Glomerular endothelial cell (primary cell): Measurements from ENCODE around the genes STEAP1, CFAP69, FAM237B and CALCR.

GRCh38 chr7:88219218-88219950 lies 454 bp downstream of the SRI start:
- RAMPAGE, long total RNA = no peak

- RAMPAGE, long total RNA = no peak
Observed at GRCh38 chr7:88224733-88225468, 5.1 kb upstream of the SRI start.

DNA sequence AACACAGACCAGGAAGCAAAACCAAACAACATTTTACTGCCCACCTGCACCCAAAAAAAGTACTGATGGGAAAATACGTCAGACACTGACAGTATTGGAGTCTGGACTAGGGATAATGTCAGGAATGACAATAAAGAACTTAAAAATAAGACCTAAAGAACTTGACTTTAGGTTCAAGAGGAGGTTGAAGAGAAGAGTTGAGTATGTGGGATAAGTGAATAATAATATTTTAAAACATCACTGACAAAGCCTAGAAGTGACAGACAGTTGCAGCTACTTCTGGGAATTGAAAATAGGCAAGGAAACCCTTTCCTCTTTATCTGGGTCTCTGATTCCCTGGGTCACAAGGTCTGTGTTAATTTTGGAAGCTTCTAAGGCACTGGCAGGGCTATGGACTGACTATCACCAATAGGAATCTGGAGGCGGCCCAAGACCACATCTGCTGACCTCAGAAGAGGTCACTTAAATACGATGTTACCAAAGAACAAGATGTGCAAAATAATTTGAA lies 5.2 kb upstream of the STEAP4 start:
- RAMPAGE, long total RNA = no peak

- RAMPAGE, long total RNA = no peak
Observed at GRCh38 chr7:88792443-88792642, 3.2 kb downstream of the TEX47 start.

GRCh38 chr7:90154036-90155060 lies at the start of gene STEAP1:
STEAP1 (plus strand) TSS chr7:90154469.
- RAMPAGE, long total RNA = no peak

DNA sequence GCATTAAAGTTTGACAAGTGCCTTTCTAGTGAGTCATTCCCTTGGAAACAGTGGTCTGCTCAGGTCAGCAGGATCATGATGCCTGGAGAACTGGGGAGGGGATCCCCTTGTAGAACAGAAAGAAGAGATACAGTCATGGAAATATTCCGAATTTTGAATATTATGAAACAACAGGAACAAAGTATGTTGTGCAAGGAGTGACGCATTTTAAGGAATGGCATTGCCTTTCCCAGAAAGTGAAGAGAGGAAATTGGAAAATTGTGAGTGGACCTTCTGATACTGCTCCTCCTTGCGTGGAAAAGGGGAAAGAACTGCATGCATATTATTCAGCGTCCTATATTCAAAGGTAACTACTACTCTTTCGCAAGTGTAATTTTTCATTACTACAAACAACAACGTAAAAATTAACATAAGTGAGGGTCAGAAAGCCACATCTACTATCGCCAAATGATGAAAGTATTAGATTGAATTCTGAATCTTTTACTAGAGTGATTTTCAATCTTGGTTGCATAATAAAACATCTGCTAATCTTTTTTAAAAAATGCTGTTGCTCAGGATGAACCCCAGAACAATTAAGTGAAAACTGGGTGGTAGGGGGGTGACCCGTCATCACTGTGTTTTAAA lies 4.8 kb downstream of the STEAP2 start:
- RAMPAGE, long total RNA = no peak

DNA sequence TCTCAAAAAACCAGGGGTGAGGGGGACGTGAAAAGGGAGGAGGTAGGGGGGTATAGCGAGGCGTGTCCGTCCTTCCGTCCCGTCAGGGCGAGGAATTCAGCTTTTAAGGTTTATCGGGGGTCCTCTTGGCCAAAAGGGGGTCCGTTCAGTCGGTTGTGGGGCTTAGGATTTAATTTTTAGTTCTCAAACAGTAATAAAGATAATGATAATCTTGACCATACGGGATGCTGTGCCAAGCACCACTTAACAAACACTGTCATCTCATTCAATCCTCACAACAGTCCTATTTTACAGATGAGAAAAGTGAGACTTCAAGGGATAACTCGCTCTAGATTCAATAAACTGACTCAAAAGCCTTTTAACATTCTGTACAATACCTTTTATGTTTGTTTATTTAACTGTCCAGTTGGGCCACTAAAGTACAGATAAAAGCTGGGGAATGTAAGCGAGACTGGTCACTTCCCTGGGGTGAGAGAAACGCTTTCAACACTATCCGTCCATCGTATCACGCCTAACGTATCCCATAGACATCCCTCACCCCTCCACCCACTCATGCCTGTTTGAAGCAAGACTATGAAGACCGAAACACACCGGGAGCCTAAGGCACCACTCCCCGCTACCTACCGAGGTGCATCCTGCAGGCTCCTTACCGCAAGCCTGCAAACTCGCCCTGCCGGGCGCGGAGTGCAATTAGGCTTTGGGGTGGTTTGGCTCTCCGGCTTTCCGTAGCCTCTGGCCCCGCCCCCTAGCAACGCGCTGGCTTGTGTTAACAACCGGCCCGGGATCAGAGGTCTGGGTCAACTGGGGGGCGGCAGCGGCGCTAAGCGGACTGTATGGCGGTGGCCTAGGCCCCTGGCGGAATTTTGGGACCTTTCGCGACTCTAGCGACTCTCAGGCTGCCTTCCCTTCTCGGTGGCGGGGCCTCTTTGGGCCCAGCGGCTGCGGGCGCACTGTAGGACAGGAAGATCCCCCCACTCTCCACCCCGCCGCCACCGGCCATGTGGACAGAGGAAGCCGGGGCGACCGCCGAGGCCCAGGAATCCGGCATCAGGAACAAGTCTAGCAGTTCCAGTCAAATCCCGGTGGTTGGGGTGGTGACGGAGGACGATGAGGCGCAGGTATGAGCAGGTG lies at the start of gene CFAP69:
CFAP69 (plus strand) TSS at position 748 of the 1,131 bp plus-strand sequence.
- RAMPAGE, long total RNA = no peak

DNA sequence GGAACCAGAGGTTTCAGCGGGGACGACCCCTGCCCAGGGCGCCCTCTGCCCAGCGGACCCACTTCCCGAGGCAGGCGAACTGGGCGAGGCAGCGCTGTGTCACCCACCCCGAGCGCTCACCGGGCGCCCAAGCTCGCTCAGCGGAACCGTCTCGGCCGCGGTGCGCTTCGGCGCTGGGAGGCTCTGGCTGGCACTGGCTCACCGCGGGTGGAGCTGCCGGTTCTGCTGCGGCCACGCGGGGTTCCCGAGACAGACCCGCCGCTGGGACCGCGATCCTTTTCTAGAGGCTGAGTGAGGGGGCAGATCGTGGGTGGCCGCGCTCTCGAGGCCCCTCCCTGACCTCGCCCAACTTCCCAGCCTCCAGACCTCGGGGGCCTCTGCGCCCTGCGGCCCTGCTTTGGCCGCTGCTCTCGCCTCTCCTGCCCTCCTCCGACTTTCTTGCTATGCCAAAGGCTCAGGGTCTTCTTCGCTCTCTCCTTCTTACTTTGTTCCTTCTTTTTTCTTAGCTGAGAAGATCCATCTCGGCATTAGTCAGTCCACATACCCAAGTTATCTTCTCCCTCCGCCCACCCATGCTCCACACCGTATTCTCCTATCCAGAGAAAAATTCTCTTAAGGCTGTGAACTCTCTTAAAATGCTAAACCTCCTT lies at the start of gene FAM237B:
FAM237B (minus strand) TSS at position 253 of the 650 bp plus-strand sequence.
- RAMPAGE, long total RNA = no peak

DNA sequence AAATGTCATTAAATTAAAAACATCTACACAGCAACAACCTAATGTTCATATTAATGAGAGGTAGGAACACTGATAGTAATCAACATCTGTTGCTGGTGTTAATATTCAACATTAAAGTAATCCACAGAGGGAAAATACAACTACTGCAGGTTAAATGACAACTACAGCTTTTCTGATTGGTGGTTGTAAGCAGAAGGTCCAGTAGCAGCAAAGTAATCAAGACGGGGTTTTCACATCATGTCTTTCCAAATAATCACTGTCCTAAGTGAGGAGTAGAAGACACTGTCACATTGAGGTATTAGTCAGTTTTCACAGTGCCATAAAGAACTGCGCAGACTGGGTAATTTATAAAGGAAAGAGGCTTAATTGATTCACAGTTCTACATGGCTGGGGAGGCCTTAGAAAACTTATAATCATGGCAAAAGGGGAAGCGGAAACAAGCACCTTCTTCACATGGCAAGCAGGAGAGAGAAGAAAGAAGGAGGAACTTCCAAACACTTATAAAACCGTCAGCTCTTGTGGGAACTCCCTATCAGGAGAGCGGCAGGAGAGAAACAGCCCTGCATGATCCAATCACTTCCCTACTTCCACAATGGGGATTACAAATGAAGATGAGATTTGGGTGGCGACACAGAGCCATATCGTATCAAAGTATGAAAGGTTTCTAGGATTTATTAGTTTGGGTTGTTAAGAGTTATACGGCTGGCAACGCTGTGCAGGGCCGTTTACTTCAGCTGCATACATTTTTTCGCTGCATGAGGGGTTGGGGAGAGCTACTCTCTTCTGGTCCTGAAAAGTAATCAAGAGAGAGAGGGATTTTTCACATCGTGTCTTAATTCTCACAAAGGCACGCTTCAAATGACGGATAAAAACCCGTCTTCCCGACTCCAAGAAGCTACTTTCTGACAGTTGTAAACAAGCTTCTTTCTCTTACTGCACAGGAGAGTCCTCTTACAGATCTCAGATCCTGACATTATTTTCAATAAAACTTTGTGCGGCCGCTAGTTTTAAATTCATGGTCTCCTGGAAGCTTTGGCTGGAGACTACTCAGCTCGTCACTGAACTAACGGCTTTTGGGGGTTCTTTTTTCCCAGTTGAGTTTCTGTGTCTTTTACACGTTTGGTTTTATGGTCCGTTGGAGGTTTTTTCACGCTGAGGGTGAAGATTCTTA lies 912 bp upstream of the GTPBP10 start:
- RAMPAGE, long total RNA = no peak

GRCh38 chr7:90594688-90595423 lies 1.3 kb upstream of the CDK14 start:
- RAMPAGE, long total RNA = no peak

- RAMPAGE, long total RNA = no peak
Observed at GRCh38 chr7:92133477-92134297, 590 bp downstream of the CYP51A1 start.

DNA sequence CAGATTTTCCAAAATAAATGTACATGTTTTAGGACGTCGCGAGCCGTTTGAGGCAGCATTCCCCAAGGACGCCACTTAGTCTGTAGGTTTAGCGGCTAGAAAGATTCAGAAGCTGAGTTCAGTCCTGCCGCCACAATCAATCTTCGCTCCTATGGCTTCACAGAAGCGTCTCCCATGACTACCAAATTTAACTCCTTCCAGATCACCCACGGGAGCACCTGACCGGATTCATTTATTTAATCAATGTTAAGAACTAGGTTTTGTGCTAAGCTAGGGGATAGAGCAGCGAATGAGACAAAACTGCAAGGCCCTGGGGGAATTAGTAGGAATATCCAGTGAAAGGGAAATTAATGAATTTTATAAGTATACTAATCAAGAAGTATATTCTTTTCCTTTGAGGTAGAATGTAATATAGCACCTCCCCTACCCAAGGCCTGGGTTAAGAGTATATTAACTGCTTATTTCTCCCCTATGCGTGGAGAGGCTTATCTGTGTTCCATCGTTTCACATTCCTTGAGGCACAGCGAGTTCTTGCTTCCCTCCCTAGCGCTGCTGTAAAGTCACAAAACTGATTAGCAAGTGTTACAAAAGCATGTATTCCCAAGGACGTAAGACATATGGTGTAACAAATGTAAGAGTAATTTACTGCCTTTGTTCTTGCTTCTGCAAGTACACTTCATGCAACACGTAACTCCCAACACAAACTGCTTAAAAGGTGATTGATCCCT lies 1.0 kb upstream of the CYP51A1 start:
- RAMPAGE, long total RNA = no peak

- RAMPAGE, long total RNA = no peak
Observed at GRCh38 chr7:92266151-92267188, 20.7 kb downstream of the ANKIB1 start.

DNA sequence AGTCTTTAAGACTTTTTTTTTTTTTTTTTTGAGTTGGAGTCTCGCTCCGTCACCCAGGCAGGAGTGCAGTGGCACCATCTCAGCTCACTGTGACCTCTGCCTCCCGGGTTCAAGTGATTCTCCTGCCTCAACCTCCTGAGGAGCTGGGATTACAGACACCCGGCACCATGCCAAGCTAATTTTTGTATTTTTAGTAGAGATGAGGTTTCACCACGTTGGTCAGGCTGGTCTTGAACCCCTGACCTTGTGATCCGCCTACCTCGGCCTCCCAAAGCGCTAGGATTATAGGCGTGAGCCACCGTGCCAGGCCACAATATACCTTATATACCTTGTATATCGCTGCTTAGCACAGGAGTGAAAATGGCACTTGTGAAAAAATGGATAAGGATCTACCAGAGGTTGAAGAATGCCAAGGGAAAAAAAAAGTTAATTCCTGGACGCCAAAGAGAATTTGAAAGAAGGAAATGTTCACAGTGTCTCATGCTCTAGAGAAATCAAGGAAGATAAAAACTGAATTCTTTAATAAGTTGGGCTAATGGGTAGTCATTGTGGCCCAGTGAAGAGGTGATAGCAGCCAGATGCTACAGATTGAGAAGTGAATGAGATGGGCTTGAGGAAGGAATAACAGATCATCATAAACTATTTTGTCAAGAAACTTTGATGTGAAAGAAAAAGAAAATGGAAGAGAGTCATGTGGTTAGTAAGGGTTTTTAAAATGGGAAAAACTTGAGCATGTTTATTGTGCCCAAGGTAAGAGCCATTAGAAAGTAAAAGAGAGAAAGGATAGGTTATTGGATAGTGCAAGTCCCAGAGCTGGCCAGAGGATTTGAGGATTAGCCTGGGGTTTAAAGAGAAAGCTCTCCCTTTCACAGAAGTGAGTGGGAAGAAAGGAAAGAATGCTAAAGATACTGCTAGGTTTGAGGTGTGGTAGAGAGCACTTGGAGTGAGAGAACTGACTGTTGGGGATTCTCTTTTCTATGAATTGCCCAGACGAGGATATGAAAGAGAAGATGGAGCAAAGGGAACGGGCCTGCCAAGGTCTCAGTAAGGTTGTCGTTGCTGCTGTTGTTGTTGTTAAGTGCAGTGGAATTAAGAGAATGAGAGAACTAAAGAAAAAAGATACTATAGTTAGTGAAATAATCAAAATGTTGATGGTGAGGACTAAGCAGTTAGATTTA lies 98.5 kb upstream of the GATAD1 start:
- RAMPAGE, long total RNA = no peak

DNA sequence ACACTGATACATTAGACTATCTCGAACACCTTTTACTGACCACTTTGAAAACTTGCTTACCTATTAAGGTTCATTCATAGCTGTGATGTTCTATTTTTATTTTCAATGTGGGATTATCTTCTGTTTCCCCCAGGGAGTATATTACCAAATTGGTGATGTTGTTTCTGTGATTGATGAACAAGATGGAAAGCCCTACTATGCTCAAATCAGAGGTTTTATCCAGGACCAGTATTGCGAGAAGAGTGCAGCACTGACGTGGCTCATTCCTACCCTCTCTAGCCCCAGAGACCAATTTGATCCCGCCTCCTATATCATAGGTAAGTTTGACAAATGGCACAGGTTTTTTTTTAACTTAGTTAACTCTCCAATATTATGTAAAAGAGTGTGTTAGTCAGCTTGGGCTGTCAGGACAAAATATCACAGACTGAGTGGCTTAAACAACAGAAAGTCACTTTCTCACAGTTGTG lies 7.1 kb downstream of the GATAD1 start:
- RAMPAGE, long total RNA = no peak

- RAMPAGE, long total RNA = no peak
Observed at GRCh38 chr7:92634651-92635587, 44.7 kb upstream of the FAM133B start.

GRCh38 chr7:92682878-92683201 lies 92.7 kb upstream of the FAM133B start:
- RAMPAGE, long total RNA = no peak

DNA sequence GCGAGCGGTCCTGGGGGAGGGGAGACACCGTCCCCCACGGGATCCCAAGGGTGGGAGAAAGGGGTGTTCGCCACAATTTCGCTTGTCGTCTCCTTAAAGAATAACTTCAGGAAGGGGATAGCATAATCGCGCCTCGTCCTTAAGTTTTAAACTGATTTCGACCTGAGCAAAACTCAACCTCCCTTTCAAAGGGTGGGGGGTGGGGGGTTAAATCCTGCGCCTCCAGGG lies 2.0 kb downstream of the CDK6 start:
- RAMPAGE, long total RNA = no peak

DNA sequence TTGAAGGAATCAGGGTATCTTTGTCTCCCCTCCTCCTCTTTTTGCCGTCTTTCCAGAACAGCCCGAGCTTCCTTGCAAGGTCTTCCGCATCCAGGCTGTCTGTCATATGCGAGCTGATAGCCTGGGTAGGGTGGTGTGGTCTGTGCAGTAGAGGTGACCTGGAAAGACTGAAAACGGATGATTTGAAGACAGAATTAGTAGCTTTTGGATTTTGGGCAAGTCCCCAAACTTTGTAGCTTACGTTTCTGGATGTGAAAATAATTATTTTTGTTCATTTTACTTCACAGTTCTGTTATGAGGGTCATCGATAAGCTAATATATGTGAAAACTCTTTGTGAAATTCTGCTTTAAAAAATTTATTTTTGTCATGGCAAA lies 552 bp downstream of the VPS50 start:
- RAMPAGE, long total RNA = no peak

DNA sequence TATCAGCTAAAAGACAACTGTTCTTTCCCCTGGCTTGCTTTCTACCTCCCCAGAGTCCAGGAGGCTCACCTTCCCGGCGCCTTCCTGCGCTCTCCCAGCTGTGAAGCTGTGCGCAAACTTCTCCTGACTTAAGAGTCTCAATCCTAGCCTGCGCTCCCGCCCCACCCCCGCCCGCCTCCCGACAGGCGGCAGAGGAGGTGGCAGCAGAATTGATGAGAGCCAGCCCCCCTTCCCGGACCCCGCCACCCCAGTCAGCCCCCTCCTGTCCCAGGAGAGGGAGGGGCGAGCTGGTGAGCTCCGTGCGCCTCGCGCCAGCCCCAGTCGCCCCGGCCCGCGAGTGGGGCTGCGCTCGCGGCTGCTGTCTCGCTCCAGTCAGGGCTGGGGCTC lies at the start of gene CALCR:
CALCR (minus strand) TSS at position 102 of the 387 bp plus-strand sequence.
- RAMPAGE, long total RNA = no peak